Measurements from ENCODE around the gene SNX7.

DNA sequence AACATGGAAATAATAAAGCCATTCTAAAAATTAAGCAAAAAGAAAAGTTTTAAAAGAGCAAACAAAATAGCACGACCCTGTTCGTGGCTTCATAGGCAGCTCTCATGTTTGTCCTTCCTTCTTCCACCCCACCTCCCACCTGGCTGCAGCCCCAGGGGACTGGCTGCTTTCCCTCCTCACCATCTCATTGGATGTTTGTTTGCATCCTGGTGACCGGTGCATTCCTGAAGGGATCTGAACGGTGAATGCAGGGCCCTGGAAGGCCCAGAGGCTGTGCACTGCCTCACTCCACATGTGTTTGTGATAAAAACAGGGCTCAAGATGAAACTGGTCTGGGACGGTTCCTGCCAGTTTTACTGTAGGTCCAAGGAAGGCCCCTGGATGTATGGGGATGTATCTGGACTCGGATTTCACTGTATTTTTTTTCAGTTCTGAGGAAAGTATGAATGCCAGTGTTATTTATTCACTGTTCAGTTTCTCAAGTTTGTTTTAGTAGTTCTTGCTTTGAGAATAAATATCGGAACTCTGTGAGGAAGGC lies 42.8 kb downstream of the CNN3 start:
- PRO-cap: bidirectional peak, plus-strand start at position 286 of the sequence, minus-strand start at position 147 of the sequence

DNA sequence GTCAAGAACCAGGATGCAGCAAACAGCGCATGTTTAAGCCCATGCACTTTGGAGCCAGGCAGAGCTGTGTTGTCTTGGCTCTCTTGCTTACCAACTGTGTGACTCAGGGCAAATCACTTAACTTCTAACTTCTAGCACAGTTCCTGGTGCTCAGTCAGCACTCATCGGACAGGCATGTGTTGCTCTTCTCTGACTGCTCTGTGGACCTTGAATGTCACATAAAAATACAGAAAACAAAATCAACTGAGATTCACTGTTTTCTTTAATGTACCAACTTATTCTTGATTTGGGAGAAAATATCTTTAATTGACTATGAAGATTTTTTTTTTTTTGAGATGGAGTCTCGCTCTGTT lies 56.5 kb upstream of the CNN3 start:
- PRO-cap: no peak

DNA sequence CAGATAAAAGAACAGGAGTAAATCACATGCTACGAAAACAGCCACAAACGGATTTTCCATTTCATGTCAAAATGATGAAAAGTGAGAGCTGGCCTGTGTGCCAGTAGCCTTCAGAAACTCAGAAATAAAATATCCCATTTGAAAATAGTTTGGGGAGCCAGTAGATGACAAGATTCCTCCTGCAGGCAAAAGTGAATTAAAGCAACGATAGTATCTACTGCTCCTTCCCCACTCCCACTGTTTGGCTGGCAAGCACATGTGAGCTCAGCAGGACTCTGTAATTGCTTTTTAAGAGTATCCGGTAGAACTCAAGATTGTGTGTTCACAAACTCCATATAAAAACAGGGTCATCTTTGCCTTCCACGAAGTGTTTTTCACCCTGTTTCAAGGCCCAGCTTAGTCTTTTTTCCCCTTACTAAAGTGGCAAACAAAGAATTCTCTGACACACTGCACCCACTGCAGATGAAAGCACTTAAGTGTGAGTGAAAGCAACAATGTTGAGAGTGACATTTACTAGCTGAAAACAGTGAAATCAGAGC lies 70.2 kb downstream of the ALG14 start:
- PRO-cap: no peak

DNA sequence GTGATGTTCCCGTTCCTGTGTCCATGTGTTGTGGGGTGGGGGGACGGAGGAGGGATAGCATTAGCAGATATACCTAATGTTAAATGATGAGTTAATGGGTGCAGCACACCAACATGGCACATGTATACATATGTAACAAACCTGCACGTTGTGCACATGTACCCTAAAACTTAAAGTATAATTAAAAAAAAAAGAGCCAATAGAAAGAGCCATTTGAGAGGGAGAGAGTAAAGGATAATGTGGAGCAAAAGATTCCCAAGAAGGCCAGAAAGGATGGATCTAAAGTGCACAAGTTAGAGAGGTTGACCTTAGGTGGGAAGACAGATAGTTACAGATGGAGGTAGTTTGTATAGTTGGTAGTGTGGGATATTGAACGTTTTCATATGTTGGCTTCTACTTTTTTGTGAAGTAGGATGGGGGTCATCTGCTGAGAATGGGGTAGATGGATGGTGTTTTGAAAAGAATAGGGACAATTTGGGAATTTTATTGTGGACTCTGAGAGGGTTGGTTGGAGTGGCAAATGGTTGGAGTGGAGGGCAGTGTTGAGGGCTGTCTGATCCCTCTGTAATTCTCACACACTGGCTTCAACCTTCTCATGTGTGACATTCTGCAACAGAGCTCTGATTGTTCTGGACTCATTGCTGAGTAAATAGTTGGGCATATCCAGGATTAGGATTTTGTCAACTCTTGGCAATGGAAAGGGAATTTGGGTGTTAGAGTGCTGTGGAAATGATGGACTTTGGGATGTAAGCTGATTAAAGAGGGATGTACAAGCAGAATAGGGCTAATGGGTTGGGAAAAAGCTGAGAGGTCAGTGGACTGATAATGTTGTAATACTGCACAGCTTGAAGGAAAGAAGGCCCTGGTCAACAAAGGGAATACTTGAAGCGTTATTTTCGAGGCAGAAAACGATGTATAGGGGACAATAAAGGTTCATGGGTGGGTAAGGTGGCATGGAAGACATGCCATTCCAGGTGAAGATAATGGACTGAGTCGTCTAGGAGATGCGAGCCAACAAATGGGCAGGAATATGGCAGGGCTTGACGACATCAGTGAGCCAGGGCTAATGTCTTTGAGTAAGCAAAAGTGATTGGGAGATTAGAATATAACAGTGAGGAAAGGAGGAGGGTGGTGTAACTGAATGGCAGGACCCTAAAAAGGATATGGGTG lies 16.4 kb downstream of the TLCD4 start:
- PRO-cap: no peak

DNA sequence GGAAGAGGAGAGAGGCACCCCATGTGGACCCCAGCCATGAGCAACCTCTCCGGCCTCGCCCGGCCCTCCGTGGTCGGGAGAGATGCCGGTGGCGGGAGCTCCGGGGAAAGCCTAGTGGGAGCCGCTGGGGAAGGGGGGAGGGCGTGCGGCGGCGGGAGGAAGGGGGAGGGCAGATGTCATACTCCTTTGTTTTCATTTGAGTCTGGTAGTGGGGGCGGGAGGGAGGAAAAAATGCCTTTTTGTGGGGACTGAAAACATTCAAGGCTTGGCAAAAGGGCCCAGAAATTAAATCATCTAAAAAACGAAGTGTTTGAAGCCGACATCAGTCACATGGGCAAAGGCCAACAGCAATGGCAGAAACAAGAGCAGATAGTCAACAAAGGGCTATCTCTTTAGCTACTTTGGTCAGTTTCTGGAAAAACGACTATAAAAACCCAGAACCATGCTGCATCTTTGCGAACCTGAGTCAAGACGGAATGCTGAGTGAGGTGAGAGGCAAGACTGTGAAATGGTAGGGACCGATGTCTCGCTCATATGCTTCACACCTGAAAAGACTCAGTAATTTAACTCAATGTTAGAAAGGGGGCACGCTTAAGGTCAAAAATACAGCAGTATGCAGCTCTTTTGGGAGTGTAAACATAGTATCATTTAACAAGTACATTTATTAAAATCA lies 862 bp downstream of the PTBP2 start:
- PRO-cap: bidirectional peak, plus-strand start at position 325 of the sequence, minus-strand start at position 84 of the sequence

DNA sequence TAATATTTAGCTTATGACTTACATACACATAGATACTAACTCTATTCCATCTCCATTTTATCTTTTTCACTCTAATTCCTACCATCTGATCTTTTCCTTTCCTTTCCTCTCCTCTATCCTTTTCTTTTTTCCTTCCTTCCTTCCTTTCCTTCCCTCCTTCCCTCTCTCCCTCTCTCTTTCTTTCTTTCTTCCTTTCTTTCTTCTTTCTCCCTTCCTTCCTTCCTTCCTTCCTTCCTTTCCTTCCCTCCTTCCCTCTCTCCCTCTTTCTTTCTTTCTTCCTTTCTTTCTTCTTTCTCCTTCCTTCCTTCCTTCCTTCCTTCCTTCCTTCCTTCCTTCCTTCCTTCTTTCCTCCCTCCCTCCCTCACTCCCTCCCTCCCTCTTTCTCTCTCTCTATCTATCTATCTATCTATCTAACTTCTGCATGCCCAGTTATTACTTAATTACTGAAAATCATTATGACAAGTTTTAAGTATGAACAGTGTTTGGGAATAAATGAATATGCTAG lies 409.0 kb downstream of the PTBP2 start:
- PRO-cap: no peak

DNA sequence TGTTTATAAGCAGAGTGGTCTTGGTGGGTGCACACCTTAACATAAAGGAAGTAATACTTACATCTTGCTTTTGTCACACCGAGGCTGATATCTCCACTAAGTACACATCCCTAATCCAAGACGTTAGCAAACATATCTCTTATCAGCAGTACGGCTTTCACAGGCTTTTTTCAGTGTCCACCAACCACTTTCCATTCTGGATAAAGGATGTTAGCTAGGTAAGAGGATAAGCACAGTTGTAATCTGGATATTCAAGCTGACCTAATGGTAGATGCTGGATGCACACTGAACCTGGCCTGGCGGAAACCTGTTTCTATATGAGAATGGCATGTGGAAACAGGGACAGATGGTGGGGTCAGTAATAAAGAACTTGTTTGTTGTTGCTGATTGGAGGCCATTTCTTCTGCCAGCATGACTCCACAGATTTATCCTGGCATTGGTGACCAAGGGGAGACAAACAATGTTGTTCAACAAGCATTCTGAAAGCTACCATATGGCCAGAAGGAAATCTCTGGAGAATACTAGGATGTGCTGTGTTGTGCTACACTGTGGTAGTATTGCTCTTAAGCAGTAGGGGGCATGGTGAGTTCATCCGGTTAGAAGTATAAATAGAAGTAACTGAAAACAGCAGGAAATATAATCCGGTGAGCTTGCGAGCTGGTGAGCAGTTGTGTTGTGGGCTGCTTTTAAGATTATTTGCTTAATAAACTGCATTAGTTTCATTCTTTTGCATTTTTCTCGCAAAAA lies 416.5 kb downstream of the PTBP2 start:
- PRO-cap: no peak

DNA sequence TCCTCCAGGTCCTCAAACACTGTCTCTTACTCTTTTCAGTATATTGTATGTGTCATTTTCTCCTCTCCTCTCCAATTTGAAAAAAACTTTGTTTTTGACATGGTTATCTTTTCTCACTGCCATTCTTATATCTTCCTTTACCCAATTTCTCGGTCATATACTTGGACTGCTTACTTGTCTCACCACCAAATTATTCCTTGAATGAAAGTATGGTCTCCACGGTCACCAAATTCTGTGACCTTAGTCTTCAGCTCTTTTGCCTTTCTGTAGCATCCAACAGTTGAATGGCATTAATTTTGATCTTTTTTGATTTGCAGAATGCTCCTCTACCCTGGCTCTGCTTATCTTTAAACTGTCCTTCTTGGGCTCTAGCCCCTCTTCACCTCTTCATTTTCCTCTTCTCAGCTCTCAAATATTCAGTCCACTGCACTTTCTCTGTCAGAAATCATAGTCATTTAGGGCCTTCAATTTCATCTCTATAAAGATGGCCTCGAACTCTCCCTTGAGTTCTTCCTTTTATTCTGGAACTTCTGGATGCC lies 365.9 kb downstream of the DPYD start:
- PRO-cap: no peak

- PRO-cap: no peak
Measured at GRCh38 chr1:97873017-97873486, 47.8 kb downstream of the DPYD start.

- PRO-cap: no peak
Measured at GRCh38 chr1:98034325-98034958, 113.6 kb upstream of the DPYD start.

GRCh38 chr1:98661526-98662600 lies at the start of gene SNX7:
Gene SNX7 (plus strand): TSS chr1:98661721.
- PRO-cap: bidirectional peak, plus-strand start at chr1:98661723, minus-strand start at chr1:98661555; bidirectional peak, plus-strand start at chr1:98662193, minus-strand start at chr1:98662139

- PRO-cap: no peak
Measured at GRCh38 chr1:98698321-98698936, 36.9 kb downstream of the SNX7 start.

GRCh38 chr1:99045794-99046032 lies 41.1 kb upstream of the PLPPR5 start:
- PRO-cap: no peak

GRCh38 chr1:99645208-99645561 lies 728 bp upstream of the PALMD start:
- PRO-cap: no peak

GRCh38 chr1:99659597-99660278 lies 13.8 kb downstream of the PALMD start:
- PRO-cap: no peak

GRCh38 chr1:99672345-99673259 lies 26.7 kb downstream of the PALMD start:
- PRO-cap: no peak

GRCh38 chr1:99748362-99749089 lies 17.9 kb downstream of the FRRS1 start:
- PRO-cap: no peak

- PRO-cap: no peak
Measured at GRCh38 chr1:99818267-99818569, 31.9 kb upstream of the AGL start.

DNA sequence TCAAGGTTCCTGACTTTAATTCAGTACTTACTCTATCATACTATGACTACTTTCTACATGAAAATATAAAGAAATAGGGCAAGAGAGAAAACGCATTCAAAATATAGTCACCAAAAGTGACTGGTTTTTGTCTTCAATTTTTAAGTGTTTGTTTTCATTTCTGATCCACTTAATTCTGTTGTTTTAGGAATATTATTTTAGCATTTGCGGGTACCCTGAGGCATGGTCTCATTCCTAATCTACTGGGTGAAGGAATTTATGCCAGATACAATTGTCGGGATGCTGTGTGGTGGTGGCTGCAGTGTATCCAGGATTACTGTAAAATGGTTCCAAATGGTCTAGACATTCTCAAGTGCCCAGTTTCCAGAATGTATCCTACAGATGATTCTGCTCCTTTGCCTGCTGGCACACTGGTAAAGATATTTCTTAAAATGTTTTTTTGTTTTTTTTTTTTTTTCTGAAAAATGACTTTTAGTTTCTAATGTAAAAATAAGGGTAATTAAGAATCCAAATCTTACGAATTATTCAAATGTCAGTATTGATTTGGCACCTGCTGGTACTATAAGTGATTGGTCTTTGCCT lies 50.4 kb downstream of the AGL start:
- PRO-cap: no peak

DNA sequence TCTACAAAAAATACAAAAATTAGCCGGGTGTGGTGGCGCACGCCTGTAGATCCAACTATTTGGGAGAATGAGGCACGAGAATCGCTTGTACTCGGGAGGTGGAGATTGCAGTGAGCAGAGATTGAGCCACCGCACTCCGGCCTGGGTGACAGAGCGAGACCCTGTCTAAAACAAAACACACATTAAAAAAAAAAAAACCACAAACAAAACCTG lies 1.4 kb upstream of the CDC14A start:
- PRO-cap: no peak